Tibial nerve (tissue), 3 donors: ENCODE results near the gene UQCC5.

- PRO-cap = bidirectional peak, plus-strand start at chr3:52536647, minus-strand start at chr3:52536379; unidirectional peak, plus-strand start at chr3:52536719
- RAMPAGE, long total RNA, 3 experiments = start-site peak on the plus strand in 3 of 3 experiments, at chr3:52536601-52536693 at its widest, 20 to 157 reads per replicate
These were observed at the start of gene UQCC5 for GRCh38 chr3:52536259-52536865. Gene UQCC5 (plus strand): TSS chr3:52536605.

DNA sequence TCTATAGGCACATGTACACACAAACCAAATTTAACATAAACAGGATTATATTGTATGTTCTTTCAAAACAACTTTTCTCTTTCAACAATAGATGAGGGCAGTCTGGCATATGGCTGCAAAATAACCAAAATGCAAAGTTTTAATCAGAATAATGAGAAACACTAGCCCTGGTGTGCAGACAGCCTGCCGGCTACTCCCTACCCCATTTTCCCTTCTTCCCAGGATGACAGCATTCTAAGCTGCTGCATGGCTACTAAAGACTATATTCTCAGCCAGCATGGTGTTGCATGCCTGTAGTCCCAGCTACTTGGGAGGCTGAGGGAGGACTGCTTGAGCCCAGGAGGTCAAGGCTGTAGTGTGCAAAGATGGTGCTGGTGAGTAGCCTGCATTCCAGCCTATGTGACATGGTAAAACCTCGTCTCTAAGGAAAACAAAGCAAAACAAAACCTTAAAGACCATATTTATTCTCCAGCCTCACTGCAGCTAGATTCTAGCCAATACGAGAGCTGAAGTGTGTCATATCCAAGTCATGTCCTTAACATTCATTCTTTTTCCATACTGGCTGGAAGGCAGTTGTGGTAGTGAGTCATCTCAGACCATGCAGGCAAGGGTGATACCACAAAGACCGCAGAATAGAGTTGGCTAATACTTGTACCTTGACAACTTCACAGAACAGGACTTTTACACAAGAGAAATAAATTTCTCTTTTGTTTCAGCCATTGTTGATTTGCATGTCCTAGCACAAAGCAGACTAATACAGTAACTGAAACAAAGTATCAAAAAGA is 15.2 kb upstream of the GNL3 start:
- PRO-cap = no peak
- RAMPAGE, long total RNA, 3 experiments = no peak in any of the 3 experiments

GRCh38 chr3:52697201-52698381 is 8.0 kb downstream of the GLT8D1 start:
- PRO-cap = no peak
- RAMPAGE, long total RNA, 3 experiments = no peak in any of the 3 experiments

DNA sequence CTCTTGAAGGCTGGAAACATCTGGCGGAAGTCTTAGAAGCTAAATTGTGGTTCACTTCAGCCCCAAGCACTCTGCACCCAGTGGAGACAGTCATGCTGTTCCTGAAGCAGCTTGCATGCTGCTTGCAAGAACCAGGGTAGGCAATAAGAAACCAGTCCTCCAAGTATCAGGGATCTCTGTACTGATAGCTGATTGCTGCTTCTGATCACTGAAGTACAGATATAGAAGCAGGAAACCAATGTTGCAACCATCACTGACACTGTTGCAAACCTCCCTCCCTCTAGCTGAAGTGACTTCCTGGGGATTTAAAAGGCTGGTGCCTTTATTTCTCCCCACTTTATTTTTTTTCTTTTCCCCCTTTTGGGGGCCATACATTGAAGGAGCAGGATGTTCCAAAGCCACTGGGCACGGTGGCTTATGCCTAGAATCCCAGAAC is 15.2 kb downstream of the SPCS1 start:
- PRO-cap = no peak
- RAMPAGE, long total RNA, 3 experiments = no peak in any of the 3 experiments

DNA sequence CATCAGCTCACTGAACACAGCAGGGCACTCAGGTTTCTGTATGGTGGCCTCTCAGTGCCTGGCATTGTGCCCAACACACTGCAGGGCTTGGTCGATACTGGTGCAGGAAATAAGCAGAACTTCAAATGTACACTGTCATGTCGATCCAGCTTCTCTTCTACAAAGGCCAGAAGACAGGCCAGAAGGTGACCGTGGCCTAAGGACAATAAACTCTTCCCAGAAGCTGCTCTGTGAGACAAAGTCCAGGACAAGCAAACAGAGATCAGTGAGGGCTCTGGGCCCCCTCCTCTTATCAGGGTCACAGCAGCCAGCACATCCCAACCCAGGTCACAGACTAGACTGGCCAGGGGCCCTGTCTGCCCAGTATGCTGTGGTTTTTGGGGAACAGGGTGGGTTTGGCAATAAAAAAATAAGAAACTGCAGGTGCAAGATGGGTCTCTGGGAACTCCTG is 2.0 kb upstream of the ITIH1 start:
- PRO-cap = no peak
- RAMPAGE, long total RNA, 3 experiments = no peak in any of the 3 experiments

DNA sequence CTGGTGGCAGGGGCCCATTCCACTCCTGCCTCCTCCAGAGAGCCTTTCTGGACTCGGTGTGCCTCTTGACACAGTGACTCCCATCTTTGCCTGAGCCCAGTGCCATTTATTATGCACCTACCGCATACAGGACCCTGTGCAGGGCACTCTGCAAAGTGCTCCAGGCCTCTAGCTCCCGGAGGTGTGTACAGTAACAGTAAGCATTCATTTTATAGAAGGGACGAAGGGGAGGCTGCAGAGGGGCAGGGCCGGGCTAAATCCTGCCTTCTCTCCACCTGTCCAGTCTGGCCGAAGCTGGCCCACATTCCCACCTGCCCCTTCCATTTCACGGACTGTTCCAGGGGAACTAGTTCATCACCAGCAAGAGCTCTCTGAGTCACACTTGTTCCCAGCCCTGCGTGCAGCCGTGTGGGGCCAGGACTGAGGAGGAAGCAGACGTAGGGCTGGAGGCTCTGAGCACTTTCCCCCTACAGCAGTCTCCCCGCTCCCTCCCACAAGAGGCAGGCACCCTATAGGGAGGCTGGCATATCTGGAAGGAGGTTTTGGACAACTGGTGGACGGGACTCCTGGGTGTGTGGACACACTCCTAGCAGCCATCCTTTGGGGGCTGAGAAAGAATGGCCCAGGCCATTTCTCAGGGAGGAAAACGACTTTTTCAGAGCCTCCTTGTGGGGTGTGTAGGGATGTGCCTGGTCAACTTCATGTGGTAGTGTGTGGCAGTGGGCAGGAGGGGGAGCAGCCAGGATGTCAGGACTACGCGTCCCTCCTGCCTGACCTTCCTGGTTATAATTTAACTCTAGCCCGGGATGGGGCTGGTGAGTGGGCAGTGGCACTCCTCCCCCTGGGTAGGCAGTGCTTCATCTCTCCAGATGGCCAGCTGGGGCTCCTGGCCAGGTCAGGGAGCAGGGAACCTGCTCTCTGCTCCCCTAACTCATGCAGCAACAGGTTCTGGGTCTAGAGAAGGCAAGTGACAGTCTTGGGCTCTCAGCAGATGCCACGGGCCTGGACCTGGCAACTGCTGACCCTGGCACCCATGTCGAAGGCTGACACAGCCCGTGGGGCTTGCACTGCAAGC is 2.9 kb downstream of the ITIH4 start:
- PRO-cap = no peak
- RAMPAGE, long total RNA, 3 experiments = no peak in any of the 3 experiments

DNA sequence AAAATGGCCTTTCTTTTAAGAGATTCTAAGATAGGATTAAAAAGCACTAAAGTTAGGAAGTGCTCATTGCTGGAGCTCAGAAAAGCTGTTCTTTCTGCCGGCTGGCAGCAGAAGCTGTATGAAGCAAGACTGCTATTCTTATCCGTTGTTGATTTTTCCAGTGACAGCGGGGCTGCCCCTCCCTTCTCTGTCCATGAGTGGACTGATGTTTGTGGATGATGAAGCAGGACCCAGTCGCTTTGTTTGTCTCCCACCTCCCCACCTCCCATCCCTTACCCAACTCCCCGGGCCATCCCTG is 10.3 kb upstream of the MUSTN1 start:
- PRO-cap = unidirectional peak, plus-strand start at position 205 of the sequence
- RAMPAGE, long total RNA, 3 experiments = no peak in any of the 3 experiments

DNA sequence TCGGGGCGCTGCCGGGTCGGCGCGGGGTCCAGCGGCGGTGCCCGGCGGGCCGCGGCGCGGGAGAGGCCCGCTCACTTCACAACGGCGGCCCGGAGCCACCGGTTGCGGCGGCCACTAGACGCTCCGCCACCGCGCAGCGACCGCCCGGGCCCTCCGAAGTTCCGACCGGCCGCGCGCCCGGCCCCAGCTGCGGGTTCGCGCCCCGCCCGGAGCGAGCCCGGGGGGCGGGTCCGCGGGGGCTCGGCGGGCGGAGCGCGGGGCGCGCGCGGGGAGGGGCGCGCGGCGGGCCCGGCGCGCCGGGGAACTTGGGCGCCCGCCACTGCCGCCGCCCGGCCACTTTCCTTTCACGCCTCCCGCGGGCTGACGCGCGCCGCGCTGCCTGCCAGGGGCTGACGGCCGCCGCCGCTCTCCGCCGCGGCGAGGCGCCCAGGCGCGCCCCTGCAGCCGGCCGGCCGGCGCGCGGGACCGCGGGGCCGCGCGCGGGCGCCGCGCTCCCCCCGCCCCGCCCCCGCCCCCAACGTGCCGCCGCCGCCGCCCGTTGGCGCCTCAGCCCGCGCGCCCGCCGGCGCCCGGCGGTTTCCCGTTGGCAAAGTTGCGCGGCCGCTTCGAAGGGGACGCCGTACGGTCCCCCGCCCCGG is 639 bp downstream of the SFMBT1 start:
- PRO-cap = bidirectional peak, plus-strand start at position 336 of the sequence, minus-strand start at position 155 of the sequence
- RAMPAGE, long total RNA, 3 experiments = no peak in any of the 3 experiments

- PRO-cap = no peak
- RAMPAGE, long total RNA, 3 experiments = no peak in any of the 3 experiments
These were observed 40.6 kb downstream of the RFT1 start for GRCh38 chr3:53089428-53090141.

GRCh38 chr3:53156284-53156873 is 4.6 kb upstream of the PRKCD start:
- PRO-cap = no peak
- RAMPAGE, long total RNA, 3 experiments = no peak in any of the 3 experiments

- PRO-cap = no peak
- RAMPAGE, long total RNA, 3 experiments = no peak in any of the 3 experiments
These were observed 26.9 kb downstream of the TKT start for GRCh38 chr3:53228857-53229372.

DNA sequence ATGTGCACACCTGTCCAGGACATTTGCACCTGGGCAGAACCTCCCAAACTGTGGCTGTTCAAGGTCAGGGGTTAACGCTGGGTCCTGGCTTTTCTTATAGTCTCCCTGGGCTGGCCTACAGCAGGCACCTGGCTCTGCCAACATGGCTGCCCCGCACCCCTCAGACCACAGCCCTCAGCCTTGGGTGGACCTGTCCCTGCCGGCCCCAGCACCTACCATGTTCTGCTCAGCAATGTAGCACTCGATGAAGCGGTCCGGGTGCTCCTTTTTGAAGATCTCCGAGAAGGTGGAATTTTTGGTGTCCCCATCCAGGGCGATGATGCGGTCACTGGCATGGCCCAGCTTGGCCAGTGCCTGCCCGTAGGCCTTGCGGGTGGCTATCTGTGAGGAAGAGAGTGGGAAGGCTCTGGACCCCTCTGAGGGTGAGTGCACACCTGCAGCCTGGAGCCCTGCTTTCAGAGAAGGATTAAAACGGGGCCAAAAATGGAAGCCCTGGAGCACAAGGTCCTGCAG is 25.5 kb downstream of the TKT start:
- PRO-cap = no peak
- RAMPAGE, long total RNA, 3 experiments = no peak in any of the 3 experiments

DNA sequence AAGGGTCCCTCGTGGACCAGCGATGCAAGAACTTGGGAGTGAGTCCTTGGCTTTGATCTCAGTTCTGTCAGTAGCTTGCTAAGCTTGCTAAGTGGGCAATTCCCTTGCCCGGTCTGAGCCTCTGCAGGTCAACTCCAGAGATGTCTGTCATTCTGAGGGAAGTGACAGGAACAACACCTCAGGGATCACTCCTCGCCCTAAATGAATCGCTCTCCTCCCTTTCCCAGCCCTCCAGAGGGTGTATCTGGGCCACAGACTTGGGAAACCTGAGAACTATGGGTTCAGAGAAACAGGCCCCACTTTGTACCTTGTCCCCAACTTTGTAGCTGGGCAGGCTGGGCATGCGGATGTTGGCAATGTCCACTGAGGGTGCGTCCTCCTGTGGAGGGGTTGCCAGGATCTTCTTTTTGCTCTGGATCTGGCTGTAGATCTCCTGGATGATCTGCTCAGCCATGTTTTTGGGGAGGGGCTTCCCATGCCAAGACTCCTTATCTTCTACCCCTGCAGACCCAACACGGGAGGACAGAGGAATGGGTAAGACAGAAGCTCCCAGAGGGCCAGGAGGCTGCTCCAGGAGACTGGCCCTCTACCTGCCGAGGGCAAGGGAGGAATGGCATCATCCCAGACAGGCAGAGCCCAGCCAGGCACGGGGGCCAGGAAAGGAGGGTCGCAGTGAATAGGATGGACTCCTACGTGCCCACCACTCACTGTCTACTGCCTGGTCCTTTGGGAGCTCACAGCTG is 24.6 kb downstream of the TKT start:
- PRO-cap = no peak
- RAMPAGE, long total RNA, 3 experiments = no peak in any of the 3 experiments

DNA sequence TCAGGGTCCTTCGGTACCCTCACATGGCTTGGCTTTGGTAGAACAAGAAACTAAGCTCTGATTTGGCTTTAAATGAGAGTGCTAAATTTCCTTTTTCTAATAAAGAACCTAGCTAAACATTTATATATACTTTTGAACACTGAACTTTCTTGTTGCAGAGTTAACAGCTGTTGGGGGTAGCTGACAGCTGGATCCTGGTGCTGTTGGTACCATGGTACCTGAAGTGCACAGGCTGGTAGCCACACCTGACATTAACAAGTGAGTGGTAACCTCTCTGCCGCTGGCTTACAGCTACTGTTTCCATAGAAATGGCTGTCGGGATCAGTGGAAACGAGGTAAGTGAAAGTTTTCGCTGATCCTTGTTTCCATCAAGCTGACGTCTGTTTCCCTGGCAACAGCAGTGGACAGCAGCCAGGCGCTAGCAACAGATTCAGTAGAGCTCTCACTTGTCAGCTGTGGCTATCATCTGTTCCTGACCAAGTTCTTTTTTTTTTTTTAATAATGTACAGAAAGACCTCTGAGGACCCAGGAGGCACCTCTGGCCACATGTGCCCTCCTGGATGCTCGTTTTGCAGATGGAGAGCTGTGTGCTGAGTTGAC is 166.3 kb downstream of the CHDH start:
- PRO-cap = no peak
- RAMPAGE, long total RNA, 3 experiments = no peak in any of the 3 experiments

- PRO-cap = no peak
- RAMPAGE, long total RNA, 3 experiments = no peak in any of the 3 experiments
These were observed 41.3 kb downstream of the CHDH start for GRCh38 chr3:53804823-53805500.

- PRO-cap = no peak
- RAMPAGE, long total RNA, 3 experiments = no peak in any of the 3 experiments
These were observed 301.8 kb downstream of the LRTM1 start for GRCh38 chr3:54625941-54626569.

DNA sequence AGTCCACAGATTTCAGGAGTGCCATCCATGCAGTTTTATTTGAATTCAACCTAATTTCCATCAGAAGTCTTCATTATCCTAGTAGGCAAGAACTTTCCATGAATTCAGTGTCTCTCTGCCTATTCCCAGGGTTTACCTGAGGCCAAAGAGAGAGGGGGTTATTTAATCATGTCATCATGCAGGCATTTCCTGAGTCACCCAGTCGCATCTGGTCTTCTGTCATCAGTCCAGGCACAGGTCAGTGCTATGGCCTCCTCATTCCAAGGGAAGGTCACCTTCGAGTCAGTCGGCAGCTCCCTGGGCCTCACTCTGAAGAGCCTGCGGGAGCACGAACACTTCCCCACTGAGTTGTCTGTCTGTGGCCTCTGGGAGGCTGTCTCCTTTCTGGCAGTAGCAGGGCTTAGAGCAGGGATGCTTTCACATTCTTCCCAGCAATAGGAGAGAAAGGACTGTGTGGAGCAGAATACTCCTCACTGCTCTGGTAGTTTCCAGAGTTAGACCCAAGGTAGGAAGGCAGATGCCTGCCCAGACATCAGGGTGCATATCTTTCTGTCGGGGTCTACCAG is 26.2 kb upstream of the LRTM1 start:
- PRO-cap = no peak
- RAMPAGE, long total RNA, 3 experiments = no peak in any of the 3 experiments

DNA sequence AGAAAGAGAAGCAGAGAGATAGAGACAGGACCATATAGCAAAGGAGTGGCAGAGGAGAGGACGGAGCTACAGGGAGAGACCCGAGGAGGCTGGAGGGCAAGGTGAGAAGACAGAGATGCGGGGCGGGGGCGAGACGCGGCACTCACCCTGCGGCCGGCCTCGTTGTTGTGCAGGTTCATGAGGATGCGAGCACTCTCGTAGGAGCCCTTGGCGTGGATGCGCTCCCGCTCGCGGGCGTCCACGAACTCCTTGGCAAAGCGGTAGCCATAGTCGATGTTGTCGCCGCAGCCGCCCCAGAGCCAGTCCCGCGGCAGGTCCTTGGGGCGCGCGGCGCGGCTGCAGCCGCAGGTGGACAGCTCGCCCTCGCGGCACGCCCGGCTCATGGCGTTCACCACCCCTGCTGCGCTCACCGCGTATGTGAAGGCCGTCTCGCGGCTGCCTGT is 12.9 kb downstream of the WNT5A start:
- PRO-cap = no peak
- RAMPAGE, long total RNA, 3 experiments = no peak in any of the 3 experiments

- PRO-cap = no peak
- RAMPAGE, long total RNA, 3 experiments = no peak in any of the 3 experiments
These were observed 6.1 kb downstream of the WNT5A start for GRCh38 chr3:55480640-55481743.

- PRO-cap = no peak
- RAMPAGE, long total RNA, 3 experiments = no peak in any of the 3 experiments
These were observed 122.2 kb upstream of the WNT5A start for GRCh38 chr3:55609378-55609719.